RPMI7951 (cell line): ENCODE measurements around a stretch of chr20.

DNA sequence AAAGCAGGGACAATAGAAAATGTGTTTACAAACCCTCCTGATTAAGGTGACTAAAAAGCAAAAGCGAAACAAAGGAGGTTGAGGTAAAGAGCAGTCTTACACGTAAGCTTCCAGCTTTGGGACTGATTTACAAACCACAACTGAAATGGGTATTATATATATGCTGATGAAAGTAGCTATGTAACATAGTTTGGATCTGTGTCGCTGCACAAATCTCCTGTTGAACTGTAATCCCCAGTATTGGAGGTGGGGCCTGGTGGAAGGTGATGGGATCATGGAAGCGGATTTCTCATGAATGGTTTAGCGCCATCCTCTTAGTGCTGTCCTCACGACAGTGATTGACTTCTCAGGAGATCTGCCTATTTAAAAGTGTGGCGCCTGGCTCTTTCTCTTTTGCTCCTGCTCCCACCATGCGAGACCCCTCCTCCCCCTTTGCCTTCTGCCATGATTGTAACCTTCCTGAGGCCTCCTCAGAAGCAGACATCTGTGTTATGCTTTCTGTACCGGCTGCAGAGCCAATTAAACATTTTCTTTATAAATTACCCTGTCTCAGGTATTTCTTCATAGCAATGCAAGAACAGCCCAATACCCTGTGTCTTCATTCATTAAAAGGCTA lies 82.1 kb downstream of the PLCB1 start:
- RAMPAGE, long total RNA, result no peak

DNA sequence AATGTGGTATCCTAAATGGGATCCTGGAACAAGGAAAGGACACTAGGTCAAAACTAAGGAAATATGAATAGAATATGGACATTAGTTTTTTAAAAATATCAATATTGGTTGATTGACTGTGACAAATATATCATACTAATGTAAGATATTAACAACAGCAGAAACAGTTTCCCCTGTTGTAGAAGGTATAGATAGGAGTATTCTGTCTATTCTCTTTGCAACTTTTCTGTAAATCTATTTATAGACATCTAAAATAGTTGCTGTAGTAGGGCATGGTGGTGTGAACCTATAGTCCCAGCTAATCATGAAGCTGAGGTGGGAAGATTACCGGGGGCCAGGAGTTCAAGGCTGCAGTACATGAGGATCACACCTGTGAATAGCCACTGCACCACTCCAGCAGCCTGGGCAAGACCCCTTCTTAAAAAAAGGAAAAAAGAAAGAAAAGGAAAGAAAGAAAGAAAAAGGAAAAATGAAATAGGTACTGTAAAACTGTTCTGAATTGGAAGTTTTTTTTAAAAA lies 276.0 kb downstream of the PLCB1 start:
- RAMPAGE, long total RNA, result no peak

- RAMPAGE, long total RNA, result no peak
Measured at GRCh38 chr20:8544786-8545588, 412.9 kb downstream of the PLCB1 start.

GRCh38 chr20:8602618-8603346 lies 466.1 kb upstream of the PLCB4 start:
- RAMPAGE, long total RNA, result no peak

DNA sequence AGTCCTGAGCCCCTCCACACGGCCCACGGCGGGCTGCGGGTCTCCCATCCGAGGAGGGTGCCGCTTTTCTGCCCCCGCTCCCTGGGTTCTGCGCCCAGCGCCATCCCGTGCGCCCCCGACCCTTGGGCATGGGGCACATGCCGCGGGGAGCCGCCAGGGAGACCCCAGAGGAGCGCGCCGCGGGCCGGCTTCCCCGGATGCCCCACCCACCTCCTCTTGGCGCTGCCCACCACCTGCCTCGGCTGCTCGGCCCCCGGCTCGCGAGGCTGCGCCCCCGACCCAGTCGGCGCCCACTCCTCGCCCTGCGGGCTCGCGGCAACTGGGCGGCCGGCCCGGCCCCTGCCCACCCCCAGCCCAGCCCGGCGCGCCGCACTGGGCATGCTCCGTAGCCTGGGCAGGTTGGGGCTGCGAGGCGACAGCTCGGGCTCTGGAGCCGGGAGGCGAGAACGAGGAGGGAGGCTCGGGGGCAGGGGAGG lies 556 bp upstream of the PLCB4 start:
- RAMPAGE, long total RNA, result no peak

- RAMPAGE, long total RNA, result no peak
Measured at GRCh38 chr20:9329877-9330276, 184.5 kb upstream of the LAMP5 start.

DNA sequence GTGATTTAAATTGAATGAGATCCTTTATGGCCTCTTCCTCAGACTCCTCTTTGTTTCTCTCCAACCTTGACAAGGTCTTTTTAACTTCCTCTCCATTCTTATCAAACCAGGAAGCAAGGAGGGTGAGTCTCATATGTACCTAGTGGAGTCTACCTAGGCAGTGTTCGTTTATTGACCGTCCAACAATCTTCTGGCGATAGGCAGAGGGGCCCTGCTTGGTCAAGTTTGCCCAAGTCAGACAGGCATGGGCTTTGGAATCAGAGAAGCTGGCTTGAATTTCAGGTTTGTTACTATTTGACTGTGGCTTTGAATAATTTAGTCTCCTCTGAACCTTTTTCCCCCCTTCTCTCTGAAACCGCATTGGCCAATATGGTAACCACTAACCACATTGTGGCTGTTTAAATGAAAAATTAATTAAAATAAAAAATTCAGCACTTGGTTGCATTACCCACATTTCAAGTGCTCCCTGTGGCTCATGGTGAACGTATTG lies 184.1 kb upstream of the LAMP5 start:
- RAMPAGE, long total RNA, result no peak

- RAMPAGE, long total RNA, result no peak
Measured at GRCh38 chr20:9515611-9516238, 1.3 kb downstream of the LAMP5 start.

DNA sequence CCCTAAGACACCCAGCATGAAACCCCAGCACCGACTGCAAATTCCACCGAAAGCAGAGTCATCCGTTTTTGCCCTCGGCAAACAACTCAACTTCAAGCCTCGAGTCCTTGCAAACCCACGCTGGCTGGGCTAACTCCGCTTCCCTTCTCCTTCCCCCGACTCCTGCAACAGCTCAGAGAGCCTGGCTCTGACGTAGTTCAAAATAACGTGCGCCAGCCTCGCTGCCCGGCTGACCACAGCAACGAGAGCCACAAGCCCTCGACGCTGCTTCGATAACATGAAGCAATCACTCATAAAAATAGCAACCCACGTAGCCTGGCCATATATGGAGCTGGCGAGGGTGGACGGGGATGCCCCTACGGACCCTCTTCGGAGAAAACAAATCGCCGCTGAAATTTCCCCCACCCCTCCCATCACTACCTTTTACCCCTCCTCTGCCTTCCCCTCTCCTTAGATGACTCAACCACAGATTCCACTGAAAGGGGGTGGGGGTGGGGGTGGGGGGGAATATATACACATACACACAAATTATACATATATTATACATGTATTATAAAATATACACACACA lies 597 bp upstream of the SNAP25 start:
- RAMPAGE, long total RNA, result no peak

- RAMPAGE, long total RNA, result no peak
Measured at GRCh38 chr20:10619285-10620091, 54.3 kb downstream of the JAG1 start.

- RAMPAGE, long total RNA, result no peak
Measured at GRCh38 chr20:10638301-10638821, 35.4 kb downstream of the JAG1 start.

DNA sequence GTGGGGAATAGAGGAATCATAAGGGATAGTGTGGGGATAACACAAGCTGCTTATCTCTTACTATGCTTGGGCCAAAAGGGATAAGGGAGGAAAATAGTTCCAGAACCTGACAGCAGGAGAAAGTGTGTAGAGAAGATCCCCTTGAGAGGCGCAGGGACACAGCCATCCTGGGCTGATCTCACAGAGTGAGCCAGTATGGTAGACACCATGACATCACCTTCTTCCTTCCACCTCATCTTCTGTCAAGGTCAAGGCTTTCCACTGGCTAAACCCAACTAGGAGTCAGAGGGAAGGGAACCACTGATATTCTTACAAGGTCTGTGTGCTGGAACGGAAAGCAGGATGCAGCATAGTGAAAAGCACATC lies 423.7 kb upstream of the JAG1 start:
- RAMPAGE, long total RNA, result no peak

DNA sequence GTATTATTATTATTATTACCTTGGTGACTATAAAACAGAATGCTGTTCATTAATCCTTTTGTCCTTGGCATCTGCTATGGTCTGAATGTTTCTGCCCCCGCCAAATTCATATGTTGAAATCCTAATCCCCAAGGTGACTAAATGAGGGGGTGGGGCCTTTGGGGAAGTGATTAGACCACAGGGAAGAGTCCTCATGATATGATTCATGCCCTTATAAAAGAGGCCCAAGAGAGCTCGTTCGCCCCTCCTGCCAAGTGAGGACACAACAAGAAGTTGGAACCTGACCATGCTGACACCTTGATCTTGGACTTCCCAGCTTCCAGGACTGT lies 67.4 kb upstream of the BTBD3 start:
- RAMPAGE, long total RNA, result no peak

DNA sequence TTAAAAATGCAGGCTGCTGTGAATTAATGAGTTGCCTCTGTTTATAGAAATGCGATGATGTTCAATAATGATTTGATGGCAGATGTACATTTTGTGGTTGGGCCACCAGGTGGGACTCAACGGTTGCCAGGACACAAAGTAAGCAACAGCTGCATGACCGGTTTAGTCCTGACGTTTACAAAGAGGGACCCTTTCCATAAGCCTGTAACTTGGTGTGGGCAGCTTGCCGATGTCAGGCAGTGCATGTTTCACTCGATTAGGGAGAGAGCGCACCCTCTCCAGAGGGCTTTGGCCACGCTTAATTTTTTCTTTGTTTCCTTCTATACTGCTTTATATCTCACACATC lies 1.3 kb downstream of the BTBD3 start:
- RAMPAGE, long total RNA, result no peak

- RAMPAGE, long total RNA, result no peak
Measured at GRCh38 chr20:13754121-13754702, 30.5 kb downstream of the ESF1 start.

- RAMPAGE, long total RNA, result no peak
Measured at GRCh38 chr20:13769539-13770198, 15.1 kb downstream of the ESF1 start.

DNA sequence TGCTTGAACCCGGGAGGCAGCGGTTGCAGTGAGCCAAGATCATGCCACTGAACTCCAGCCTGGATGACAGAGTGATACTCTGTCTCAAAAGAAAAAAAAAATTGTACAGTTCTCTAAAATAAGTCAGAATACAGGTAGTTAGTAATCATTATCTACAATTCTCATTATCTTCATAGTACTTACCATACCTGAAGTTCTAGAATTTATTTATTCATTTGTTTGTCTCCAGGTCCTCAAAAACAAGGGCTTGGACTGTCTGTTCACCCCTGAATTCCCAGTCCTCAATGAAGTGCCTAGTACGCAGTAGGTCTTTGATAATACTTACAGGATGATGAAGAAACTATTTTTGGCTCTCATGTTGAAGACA lies 66.3 kb downstream of the NDUFAF5 start:
- RAMPAGE, long total RNA, result no peak

DNA sequence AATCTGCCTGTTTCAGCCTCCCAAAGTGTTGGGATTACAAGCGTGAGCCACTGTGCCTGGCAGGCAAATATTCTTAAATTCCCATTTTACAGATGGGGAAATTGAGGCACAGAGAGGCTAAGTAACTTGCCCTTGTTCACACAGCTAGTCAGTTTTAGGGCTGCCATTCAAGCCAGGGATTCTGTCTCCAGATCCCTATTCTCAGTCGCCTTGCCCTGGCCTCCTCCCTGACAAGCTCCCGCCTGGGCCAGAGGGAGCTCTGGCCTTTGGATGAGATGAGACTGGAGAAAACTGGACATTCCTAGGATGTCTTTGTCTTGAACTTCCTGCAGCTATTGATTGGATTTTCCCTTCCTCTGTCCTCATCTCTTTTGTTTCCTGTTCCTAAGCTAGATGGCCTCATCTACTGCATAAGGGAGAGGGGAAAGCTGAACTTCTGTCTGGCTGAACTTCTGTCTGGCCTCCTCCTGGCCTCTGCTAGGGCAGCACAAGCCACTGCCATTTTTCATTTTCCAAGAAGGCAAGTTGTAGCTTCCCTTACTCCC lies 90.6 kb downstream of the NDUFAF5 start:
- RAMPAGE, long total RNA, result no peak

DNA sequence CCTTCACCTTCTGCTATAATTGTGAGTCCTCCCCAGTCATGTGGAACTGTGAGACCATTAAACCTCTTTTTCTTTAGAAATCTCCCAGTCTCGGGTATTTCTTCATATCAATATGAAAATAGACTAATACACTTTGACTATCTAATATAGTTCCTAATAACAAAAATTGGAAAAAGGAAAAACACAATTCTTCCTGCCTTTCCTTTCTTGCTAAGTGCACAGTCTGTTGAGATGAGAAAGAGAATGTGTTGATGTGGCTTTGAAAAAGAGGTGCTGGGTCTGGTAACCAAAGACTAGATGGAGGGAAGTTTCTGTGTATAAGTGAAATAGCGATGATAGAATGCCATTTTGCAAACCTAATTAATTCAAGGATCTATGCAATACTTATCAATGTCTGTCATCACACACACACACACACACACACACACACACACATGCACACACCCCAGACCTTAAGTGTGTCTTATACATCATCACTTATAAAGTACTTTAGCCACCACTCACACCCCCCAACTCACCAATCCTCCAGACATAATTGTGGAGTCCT lies 957.9 kb upstream of the FLRT3 start:
- RAMPAGE, long total RNA, result no peak

- RAMPAGE, long total RNA, result no peak
Measured at GRCh38 chr20:16483436-16483882, 89.8 kb downstream of the KIF16B start.